Measurements from ENCODE around the genes TGFB1I1 and TP53TG3E.

GRCh38 chr16:31471691-31472637, at the start of gene TGFB1I1:
Gene TGFB1I1, plus strand, starts transcription at chr16:31472152.
- PRO-cap, result bidirectional peak, plus-strand start at chr16:31471951, minus-strand start at chr16:31471909; bidirectional peak, plus-strand start at chr16:31472155, minus-strand start at chr16:31472129; bidirectional peak, plus-strand start at chr16:31472436, minus-strand start at chr16:31472285

DNA sequence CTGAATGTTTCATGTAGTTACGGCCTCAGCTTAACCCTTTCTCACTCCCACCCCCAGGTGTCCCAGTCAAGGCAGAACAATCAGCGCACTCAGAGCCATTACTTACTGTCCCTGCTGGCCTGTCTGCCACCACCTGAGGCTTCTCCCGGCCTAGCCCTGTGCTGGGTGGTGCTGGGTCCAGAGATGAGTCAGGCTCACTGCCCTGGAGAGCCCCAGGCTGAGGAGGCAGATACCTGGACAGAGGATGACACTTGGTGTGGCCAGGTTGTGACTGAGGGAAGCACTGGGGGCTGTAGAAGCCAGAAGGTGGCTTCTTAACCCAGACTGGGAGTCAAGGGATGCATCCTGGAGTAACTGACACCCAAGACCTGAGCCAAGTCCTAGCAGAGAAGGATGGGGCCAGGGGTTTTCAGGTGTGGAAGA, 3.9 kb upstream of the SLC5A2 start:
- PRO-cap, result no peak

DNA sequence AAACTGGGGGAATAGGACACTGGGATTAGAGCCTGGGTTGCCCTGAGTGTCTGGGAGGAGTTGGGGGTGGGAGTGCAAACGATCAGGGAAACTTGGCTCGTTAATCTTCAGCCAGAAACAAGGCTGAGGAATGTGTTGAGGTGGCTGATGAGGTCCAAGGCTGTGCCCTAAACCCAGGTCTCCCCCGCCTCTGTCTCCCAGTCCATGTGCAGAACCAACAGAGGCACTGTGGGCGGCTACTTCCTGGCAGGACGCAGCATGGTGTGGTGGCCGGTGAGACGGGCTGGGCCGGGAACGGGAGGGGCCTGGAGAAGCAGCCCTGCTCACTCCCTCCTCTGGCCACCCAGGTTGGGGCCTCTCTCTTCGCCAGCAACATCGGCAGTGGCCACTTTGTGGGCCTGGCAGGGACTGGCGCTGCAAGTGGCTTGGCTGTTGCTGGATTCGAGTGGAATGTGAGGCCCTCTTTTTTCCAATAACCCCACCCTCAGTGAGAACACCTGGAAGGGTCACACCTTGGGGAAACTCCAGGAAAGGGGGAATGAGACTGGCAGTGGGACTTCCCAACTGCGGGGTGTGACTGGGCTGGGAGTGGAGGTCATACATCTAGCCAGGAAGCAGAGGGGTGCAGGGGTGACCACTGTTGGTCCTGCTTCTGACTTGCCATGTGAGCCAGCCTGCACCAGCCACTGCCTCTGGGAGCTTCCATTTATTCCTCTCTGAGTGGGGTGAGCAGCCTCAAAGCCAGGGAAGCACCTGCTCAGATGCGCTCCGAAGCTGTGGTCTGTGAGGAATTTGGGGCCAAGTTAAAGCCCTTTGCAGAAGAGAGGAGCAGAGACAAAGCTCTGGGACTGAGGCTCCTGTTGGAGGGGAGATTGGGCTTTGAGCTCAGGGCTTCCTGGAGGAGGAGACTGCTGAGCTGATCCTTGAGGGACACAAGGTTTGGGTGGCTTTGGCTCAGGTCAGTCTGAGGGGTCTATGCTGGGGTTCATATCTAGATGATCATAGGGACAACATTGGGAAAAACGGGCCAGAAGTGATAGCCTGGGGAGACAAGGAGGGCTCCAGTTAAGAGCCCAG, 1.9 kb downstream of the SLC5A2 start:
- PRO-cap, result no peak

GRCh38 chr16:31703095-31703643, 9.9 kb upstream of the KRBOX5 start:
- PRO-cap, result no peak

GRCh38 chr16:31704155-31704788, 8.8 kb upstream of the KRBOX5 start:
- PRO-cap, result no peak

GRCh38 chr16:31877300-31878311, 4.0 kb downstream of the ZNF267 start:
- PRO-cap, result bidirectional peak, plus-strand start at chr16:31877726, minus-strand start at chr16:31877659

DNA sequence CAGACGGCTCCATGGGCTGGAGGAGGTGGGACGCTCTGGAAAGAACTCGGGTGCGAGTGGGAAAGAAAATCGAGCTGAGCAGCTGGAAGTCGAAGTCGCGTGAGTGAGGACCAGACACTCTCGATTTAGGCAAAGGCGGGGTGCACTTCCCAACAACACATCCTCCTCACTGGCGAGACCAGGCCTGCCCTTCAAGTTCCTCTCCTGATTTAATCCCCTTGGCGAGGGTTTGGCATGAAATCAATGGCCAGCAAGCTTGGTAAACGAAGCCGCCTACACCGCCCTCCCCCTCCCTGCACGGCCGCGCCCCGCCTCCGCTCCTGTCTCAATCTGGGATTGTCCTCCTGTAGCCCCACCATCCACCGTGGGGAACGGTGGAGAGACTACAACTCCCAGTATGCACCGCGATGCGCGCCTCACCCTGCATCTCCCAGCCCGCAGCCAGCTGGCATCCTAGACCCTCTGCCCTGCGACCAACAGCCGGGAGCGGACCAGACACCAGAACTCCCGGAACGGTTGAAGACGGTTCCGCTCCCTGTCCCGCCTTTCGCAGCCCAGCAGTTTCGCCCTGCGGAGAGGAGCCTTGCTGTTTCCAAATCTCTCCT, at the start of gene TP53TG3E:
TSS of gene TP53TG3E (plus strand) at position 340 of the 605 bp plus-strand sequence.
- PRO-cap, result no peak

- PRO-cap, result no peak
These were observed 1.2 kb downstream of the ORC6 start for GRCh38 chr16:46690512-46691258.

DNA sequence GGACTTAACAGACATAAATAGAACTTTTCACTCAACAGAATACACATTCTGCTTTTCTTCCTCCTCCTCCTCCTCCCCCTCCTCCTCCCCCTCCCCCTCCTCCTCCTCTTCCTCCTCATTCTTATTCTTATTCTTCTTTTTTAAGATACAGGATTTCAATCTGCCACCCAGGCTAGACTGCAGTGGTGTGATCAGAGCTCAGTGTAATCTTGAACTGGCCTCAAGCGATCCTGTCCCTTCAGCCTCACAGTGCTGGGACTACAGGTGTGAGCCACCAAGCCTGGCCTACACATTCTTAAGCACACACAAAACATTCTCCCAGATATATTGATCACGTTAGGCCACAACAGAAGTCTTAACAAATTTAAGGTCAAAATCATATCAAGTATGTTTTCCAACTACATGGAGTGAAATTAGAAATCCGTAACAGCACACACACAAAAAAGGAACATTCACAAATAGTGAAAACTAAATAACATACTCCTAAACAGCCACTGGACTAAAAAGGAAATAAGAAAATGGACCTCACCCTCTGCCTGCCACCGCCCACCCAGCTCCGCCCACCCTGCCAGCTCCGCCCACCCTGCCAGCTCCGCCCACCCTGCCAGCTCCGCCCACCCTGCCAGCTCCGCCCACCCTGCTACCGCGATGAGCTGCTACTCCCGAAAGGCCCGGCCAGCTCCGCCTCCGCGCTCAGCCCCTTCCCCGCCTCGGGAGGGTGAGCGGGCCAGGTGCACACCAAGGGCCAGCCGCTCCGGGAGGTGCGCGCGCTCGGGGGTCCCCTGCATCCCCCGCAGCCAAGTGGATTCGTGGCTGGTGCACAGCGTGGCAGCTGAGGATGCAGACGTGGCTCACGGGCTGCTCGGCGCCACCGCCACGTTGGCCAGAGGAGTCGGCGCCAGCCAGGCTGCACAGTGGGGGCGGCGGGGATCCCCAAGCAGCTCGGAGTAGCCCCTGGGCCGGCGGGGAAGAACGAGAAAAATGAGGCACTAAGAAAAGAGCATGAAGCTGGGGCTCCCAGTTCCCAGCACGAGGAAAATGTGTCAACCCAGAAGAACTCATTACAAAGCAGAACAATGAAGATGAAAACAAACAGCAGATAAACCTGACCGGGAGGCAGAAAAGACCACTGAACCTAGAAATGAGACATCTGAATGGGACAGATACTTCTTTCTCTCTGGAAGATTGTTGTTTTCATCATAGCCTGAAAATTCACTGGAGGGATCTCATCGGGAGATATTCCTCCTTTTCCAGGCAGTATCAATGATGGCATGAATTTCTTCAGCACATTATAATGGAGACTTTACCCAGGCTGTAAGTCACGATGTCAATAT, 41.1 kb downstream of the C16orf87 start:
- PRO-cap, result bidirectional peak, plus-strand start at position 708 of the sequence, minus-strand start at position 550 of the sequence

- PRO-cap, result no peak
These were observed 34.6 kb downstream of the GPT2 start for GRCh38 chr16:46918460-46919529.

- PRO-cap, result no peak
These were observed 40.7 kb downstream of the DNAJA2 start for GRCh38 chr16:46932700-46933309.

DNA sequence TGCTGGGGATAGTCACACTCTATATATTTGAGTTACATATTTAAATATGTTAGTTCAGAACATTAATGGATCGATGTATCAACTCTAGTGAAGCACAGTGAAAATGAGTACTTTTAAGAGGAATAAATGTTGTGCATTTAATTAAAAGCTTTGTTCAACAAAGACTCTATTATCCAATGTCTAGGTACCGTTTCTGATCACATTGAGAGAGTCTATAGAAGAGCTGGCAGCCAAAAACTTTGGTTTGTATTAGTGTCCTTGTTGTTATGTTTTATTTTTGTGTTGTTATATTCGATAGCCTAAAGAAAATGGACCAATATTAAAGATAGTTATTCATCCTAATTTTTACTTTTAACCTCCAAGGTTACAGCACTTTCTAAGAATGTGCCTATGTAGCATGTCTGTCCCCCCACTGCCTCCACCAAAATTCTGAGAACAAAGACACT, 202.4 kb downstream of the PHKB start:
- PRO-cap, result no peak

DNA sequence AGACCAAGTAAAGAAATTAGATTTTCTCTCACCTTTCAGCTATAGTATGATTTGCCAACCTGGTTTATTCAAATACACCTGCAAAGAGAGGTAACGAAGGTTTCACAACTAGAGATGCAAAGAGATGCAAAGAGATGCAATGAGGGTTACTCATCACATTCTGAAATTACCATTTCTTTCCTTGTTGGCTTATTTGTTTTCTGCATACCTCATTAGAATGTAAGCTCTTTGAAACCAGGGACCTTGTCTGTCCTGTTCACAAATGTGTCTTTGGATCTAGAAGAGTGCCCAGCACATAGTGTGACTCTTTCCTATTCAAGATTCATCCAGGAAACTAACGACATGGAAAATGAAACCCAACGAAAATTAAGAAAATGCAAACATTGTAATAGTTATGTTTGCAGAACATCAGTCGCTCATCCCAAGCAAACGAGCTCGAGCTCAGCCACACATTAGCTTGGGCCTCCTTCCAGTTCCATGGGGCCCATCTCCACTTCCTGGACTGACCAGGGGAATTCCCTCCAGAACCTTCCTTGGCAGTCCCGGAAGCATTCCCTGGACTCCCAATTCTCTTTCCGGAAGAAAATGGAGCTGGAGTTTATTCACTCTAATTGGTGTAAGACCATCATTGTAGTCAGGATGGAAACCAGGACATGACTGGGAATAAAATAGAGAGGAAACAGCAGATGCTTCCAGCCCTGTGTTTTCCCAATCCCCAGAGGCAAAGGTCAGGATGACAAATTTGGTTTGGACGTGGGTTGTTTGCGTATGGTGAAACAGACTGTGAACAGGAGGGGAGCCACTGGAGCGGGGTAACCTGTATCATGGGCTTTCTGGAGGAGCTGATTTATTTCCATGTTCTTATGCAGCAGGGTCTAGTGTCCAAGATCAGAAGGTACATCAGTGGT, 8.7 kb upstream of the LONP2 start:
- PRO-cap, result no peak

- PRO-cap, result no peak
These were observed 28.2 kb downstream of the SIAH1 start for GRCh38 chr16:48356901-48357572.

DNA sequence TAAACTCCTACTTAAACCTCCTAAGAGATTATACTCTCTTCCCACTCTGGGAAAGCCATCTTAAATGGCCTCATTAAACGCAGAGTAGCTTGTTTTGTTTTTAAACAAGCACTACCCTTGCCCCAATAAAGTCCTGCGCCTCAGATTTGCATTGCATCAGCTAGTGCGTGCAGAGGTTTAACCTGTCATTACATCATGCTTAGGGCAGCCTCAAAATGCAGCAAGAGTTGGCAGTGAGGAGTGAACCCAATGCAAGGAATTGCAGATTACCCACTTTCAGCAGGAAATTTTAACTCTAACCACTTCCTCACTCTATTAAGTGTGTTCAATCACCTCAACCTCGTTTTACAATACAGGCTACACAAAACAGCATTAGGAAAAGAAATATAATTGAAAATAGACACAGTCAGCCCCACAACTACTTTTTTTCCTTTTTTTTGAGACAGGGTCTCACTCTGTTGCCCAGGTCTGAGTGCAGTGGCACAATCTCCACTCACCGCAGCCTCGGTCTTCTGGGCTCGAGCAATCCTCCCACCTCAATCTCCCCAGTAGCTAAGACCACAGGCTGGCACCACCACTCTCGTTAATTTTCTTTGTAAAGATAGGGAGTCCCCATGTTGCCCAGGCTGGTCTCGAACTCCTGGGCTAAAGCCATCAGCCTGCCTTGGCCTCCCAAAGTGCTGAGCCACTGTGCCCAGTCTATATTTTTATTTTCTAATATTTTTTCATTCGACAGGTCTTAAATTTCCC, 18.6 kb downstream of the SIAH1 start:
- PRO-cap, result no peak

DNA sequence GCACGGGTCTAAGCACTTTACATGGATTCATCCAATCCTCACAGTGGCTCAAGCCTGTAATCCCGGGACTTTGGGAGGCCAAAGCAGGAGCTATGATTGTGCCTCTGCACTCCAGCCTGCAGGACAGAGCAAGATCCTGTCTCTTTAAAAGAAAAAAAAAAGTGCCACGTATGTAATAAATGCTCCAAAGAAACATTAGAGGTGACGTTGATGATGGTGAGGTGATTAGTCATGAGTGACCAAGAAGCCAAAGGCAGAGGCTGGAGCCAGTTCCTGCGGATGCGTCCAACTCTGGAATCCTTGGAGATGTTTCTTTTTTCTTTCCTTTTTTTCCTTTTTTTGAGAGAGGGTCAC, 59.3 kb upstream of the SIAH1 start:
- PRO-cap, result unidirectional peak, plus-strand start at position 256 of the sequence

- PRO-cap, result no peak
These were observed 94.8 kb upstream of the SIAH1 start for GRCh38 chr16:48479957-48480382.

DNA sequence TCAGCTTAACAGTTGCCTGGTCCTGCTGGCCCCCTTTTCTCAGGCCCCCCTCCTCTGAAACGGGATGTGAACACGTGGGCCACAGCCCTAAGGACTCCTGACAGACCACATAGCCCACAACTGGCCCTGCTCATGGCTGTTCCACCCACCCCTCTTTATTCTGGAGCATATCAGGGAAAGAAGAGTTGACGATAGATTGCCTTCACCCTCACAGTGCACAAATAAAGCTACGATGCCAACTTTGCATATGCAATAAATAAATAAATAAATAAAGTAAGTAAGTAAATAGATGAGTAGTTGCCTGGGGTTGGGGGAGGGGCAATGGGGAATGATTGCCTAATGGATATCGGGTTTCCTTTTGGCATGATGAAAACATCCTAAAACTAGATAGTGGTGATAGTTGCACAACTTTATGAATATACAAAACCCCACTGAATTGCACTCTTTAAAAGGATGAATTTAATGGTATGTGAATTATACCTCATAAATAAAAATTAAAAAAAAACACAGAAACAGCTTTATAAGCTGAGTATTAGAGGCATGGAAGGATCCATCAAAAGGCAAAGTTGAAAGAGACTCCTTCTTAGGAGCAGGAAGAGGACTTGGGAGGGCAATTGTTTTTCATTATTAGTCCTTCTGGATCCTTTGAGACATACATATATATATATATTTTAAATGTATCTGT, 110.7 kb downstream of the N4BP1 start:
- PRO-cap, result no peak

GRCh38 chr16:48560647-48561428, 49.1 kb downstream of the N4BP1 start:
- PRO-cap, result no peak

GRCh38 chr16:48561535-48562200, 48.3 kb downstream of the N4BP1 start:
- PRO-cap, result no peak